Heart (tissue), 3 donors: ENCODE results near the genes PDZK1 and LIX1L.

DNA sequence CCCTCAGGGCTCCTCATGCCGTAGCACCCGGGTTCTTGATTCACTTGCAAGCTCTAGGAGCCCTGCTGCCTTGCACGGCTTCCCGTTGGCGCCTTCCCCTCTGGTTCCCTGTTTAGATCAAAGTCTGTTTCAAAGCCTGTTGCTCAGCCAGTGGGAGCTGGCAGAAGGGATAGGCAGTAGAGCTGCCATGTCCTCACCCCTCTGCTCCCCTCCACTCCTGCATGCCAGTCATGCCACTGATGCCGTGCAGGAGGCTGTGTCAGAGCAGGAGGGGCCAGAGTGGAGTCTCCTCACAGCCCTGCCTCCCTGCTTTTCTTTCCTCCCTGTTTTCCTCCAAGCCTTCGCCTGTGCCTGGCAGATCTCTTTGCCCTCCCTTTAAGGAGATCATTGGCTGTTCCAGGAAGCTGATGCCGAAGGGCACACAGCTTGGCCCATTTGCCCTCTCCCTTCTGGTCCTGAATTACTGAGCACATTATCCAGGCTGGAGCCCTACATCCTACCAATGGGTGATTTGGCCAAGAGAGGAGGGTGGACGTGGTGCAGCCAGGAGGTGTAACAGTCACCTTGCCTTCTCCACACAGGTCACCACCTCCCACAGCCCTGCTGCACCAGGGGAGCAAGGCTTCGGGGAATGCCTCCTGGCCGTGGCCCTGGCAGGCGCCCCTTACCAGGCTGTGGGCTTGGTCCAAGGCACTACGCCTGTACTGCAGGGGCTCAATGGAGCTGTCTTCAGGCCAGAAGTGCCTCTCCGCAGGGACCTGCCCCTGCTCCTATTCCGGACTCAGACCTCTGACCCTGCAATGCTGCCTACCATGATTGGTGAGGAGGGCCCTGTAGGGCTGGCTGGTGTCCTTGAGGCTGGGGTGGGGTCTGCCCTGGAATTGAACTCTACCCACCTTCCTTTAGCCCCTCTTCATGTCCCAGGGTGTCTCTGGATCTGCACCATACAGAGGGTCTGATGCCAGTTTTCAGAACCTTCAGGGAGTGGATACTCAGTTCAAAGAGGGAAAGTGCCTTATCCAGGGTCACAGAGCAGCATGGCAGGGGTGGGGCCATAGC is 26.1 kb downstream of the HMGCS2 start:
- RAMPAGE, long total RNA, 2 experiments: no peak in any of the 2 experiments

DNA sequence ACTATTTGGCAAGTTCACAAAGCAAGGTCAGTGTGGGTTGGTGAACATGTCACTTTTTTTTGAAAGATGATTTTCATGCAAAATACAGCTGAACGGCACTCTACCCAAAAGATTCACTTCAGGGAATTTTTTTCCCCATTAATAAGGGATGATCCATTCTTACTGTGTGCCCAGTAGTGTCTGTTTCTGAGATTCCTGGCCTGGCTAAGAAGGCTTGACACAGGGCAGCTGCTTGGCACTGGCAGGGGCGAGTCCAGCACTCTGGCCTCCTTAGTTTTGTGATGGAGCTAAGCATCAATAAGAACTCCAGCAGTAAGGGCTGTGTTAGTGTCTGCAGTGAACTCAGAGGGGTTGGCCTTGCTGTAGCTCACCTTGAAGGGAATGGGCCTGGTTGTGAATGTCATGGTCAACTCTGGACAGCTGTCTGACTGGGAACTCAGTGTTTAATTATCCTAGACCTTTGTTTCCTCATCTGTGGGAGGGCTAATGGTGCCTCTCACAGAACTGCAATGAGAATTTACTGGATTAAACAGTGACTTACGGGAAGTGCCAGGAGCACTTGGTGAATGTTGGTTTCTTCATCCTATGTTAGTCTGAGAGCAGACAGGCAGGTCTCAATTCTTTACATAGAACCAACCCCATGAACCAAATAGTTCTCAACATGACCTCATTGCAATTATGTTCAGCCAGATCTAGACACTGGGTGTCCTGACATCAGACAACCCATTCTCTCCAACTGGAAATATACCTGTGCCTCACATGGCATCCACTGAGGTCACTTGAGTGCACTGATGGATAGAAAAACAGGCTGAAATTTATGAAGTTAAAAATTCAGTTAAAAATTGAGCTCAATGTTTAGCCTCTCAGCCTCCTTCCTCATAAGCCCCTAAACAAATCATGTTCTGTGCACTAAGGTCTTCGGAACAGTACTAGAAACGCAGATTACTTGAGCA is 23.7 kb downstream of the HMGCS2 start:
- RAMPAGE, long total RNA, 2 experiments: no peak in any of the 2 experiments

DNA sequence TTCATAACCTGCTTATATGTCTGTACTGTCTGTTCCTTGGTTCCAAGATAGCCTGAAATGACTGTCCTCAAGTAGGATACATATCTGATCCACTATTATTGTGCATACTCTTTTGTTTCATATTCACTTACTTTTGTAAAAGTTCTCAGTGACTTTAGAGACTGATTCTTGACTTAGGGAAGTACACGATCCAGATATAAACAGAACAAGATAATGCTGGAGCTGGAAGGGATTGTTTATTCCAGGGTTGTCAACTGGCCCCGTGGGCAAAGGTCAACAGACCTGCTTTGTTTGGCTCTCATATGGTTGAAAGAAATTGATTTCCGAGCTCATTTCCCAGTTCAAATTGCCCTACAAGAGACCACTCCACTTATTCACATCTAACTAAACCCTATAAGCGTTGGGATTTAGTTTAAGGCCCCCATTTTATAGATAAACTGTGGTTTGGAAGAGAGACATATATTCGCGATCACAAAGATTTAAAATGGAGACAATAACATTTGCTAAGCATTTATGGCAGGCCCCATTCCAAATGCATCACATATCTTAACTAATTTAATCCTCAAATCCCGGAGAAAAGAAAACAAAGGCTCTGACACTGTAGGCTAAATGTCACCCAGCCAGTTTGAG is 20.8 kb downstream of the REG4 start:
- RAMPAGE, long total RNA, 2 experiments: no peak in any of the 2 experiments

- RAMPAGE, long total RNA, 2 experiments: no peak in any of the 2 experiments
Observed at GRCh38 chr1:119915139-119915680, 18.9 kb upstream of the ADAM30 start.

- RAMPAGE, long total RNA, 2 experiments: no peak in any of the 2 experiments
Observed at GRCh38 chr1:119918122-119918635, 21.9 kb upstream of the ADAM30 start.

GRCh38 chr1:119921560-119922045 is 25.3 kb upstream of the ADAM30 start:
- RAMPAGE, long total RNA, 2 experiments: no peak in any of the 2 experiments

DNA sequence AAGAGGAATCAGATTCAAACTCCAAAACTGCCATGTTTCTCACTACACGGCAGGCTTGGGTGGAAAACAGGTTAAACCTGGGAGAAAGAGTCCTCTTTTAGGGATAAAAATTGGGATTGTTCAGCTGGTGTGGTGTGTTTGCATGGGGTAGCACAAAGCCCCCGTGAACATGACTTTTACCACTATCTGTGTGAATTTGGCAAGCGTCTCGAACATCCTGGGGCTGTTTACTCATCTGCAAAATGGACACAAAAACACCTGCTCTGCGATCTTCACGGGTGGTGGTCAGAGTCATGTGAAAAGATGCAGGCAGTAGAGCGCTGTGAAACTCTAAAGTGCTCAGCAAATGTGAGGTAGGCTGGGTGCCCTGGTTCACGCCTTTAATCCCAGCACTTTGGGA is 39.6 kb upstream of the NOTCH2 start:
- RAMPAGE, long total RNA, 2 experiments: no peak in any of the 2 experiments

DNA sequence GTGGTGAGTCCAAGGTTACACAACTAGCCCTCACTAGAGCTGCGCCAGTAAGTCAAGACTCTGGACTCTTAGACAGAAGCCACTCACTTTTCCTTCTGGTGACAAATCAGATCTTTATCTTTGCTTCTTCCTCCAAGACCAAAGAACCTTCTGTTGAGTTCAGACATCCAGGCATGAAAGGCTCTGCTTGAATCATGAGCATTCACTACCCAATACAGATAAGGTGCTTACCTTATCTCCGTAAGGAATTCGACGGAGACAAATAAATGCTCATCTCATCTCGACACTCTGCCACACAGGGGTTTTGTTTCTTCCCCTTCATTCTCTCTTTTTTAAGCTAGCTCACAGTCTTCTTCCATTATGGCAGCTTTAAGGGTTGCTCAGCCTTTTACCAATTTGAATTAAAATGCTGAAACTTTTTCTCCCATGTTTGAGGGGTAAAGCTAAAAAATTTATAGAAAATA is 116.8 kb downstream of the NBPF8 start:
- RAMPAGE, long total RNA, 2 experiments: no peak in any of the 2 experiments

- RAMPAGE, long total RNA, 2 experiments: start-site peak on the minus strand in 1 of 2 experiments, at chr1:120620665-120620689 at its widest, 770 reads per replicate
Observed at GRCh38 chr1:120620426-120620845, 103.3 kb upstream of the NOTCH2NLR start.

DNA sequence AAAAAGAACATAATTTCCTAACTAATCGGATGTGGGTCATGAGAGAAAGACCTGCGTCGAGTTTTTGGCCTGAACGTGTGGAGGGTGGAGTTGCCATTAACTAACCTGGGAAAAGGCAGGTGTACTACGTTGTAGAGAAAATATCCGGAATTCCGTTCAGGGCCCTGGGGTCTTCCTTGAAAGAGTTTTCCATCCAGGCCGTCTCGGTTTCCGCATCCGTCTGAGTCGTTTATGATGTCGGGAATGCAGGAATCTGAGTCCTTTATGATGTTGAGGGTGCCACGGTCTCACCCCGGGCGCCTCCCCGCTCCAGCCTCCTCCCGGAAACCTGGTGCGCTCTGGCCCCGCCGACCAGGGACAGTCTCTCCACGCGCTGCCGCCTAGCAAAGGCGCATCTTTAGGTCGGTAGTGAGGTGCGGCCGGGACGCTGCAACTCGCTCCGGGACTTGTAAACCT is 132.2 kb downstream of the FAM72B start:
- RAMPAGE, long total RNA, 2 experiments: no peak in any of the 2 experiments

GRCh38 chr1:143424462-143425068 is 481.2 kb downstream of the H3-7 start:
- RAMPAGE, long total RNA, 2 experiments: no peak in any of the 2 experiments

DNA sequence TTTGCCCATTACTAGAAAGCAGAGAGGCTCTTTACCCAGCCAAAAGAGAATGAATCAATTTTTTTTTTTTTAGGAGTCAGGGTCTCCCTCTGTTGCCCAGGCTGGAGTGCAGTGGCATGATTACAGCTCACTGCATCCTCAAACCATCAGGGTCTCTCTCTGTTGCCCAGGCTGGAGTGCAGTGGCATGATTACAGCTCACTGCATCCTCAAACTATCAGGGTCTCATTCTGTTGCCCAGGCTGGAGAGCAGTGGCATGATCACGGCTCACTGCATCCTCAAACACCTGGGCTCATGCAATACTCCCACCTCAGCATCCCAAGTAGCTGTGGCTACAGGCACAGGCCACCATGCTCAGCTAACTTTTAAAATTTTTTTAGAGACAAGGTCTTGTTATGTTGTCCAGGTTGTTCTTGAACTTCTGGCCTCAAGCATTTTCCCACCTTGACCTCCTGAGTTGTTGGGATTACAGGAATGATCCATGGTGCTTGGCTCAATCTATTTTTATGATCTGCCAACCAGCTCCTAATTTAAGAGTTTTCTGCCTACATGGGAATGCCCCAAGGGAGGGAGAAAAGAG is 142.6 kb downstream of the SRGAP2B start:
- RAMPAGE, long total RNA, 2 experiments: no peak in any of the 2 experiments

- RAMPAGE, long total RNA, 2 experiments: no peak in any of the 2 experiments
Observed at GRCh38 chr1:145707110-145707986, at the start of gene PDZK1. TSS of gene PDZK1 (minus strand) at chr1:145707368.

DNA sequence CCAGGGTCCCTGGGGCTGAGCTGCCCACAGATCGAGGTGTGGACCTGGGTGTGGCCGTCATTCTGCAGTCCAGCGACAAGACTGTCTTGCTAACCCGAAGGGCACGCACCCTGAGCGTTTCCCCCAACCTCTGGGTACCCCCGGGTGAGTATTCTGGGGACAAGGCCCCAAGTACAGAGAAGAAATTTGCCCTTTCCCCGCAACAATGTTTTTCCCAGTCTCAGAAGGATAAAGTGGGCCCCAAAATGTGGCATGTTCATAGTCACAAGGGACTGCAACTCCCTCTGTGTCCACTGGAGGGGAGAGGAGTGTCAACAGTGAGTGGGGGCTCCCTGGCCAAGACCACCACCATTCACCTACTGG is 604 bp downstream of the NUDT17 start:
- RAMPAGE, long total RNA, 2 experiments: no peak in any of the 2 experiments

DNA sequence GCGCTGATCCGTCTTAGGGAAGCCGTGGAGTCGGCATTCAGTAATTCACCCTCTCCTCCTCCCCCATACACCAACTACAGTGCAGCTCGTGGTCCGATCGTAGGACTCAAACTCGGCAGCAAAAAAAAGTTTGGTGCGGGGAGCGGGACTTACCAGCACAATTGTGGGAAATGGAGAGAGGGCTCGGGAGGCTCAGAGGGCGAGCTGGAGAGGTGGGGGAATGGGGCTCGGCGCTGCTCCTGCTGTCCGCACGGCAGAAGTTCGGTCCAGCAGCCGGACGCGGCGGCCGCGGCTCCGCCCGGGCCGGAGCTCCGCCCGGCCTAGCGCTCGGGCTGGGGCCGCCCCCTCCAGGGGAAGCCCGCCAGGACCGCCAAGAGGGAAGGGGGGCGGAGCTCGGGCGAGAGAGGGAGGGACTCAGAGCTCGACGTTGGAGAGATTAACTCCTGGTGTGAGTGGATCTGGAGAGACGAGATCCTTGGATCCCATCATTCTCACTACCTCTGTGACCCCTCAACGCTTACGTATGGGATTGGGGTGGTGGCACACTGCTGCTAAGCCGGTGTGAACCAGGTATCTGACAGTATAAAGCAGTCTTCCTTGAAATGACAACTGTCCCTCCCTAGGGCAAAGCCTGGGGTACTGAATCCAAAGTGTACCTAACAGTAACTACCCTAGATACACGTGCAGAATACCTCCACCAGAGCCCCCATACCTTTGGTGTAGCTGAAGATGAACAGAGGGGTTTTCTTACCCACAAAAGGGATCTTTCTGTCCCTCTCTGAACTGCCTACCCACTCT is 830 bp upstream of the PIAS3 start:
- RAMPAGE, long total RNA, 2 experiments: start-site peak on the minus strand in 2 of 2 experiments, centred at positions 270 to 274 of the sequence, 68 to 96 reads per replicate

- RAMPAGE, long total RNA, 2 experiments: no peak in any of the 2 experiments
Observed at GRCh38 chr1:145890971-145891616, 5.4 kb upstream of the ANKRD35 start.

DNA sequence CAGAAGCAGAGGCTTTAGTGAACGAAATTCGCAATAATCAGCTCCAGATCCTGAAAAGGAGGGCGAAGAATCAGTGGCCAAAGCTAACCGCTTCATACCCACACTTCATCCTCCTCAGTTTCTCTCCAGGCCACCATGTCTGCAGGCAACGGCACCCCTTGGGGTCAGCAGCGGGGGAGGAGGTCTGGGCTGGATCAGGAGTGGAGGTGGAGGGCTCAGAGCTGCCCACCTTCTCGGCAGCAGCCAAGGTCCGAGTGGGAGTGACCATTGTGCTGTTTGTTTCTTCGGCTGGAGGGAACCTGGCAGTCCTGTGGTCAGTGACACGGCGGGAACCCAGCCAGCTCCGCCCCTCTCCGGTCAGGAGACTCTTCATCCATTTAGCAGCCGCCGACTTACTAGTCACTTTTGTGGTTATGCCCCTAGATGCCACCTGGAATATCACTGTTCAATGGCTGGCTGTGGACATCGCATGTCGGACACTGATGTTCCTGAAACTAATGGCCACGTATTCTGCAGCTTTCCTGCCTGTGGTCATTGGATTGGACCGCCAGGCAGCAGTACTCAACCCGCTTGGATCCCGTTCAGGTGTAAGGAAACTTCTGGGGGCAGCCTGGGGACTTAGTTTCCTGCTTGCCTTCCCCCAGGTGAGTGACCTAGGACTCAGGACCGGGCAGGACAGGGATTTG is 883 bp upstream of the PEX11B start:
- RAMPAGE, long total RNA, 2 experiments: no peak in any of the 2 experiments

DNA sequence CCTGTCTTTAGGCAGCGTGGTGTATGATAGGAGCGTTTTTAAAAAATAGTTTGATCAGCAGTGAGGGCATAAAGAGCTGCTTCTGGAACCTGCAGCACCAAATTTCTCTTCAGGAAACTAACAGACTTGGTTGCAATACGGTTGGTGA is 429 bp upstream of the RBM8A start:
- RAMPAGE, long total RNA, 2 experiments: no peak in any of the 2 experiments

DNA sequence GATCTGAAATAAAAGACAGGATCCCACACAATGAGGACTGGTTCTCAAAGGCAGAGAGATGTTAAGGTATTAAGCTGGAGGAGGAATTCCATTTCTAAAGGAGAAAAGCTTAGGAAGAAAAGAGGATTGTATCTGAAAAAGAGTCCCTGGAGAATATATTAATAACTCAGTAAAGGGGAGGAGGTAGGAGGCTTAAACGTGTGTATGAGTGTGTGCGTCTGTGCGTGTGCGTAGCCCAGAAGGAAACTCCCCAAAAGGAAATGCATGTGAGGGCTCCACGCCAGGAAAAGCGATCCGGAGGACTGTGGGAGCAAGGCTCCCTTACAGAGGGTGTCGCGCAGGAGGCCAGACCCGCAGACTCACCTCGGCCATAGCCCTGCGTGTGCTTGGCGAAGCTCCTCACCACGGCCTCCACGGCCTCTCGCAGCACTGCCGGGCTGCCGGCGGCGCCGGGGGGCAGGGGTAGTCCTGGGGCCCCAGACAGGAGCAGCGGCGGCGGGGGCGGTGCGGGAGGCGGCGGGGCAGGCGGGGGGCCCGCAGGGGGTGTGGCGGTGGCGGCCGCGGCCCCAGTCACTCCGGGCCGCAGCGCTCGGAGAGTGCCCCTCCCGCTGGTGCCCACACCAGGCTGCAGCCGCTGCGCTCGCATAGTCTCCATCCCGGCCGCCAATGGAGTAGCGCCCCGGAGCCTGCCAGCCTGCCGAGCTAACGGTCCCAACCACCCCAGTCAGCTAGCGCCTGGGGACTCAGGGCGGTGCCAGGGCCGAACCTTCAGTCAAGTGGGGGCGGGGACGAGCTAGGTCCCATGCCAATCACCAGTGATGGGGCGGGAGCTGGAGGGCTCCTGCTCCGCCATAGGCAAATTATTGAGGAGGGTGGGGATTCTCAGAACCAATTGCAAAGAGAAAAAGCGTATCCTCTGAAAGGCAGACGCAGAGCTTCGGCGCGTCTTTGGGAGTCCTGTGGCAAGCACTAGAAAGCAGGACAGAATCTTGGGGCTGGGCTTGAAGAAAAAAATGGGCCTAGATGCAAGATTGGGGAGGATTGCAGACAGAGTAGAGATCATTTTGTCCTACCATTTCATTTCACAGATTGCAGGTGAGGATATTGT is at the start of gene LIX1L:
Gene LIX1L, minus strand, starts transcription at position 745 of the 1,108 bp plus-strand sequence.
- RAMPAGE, long total RNA, 2 experiments: start-site peak on the minus strand in 1 of 2 experiments, centred at positions 461 to 745 of the sequence, 10 to 19 reads per replicate

DNA sequence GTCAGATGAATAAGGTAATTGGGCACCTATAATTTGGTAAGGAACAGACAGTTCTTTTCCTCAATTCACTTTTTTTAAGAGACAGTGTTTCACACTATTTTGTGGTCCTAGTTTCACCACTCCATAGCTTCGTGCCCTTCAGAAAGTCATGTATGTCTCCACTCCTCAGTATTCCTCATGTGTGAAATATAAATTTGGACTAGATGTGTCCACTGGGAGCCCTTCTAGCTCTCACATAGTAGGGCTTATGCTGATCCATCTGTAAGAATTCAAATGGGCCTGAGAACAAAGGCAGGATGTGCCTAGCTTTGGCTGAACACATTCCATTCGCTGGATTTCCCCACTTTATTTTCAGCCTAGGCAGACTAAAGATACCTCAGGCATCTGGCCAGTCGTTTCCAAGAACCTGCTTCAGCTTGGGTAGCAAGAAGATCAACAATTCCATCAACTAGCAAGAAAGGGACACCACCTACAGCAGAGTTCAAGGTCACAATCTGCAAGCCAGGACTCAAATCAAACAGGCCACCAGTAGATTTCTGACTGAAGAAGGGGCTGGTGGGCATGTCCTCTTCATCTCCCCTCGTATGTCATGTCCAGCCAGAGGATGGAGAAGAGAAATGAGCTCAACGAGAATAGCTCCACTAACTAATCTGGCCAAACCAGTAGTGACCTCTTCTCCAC is 14.4 kb downstream of the TXNIP start:
- RAMPAGE, long total RNA, 2 experiments: no peak in any of the 2 experiments